Metanephros (tissue), 2 donors: ENCODE measurements around the genes NUDT13 and SEC24C.

GRCh38 chr10:72275161-72275775 lies 1.5 kb downstream of the DDIT4 start:
- RAMPAGE, long total RNA = no peak

DNA sequence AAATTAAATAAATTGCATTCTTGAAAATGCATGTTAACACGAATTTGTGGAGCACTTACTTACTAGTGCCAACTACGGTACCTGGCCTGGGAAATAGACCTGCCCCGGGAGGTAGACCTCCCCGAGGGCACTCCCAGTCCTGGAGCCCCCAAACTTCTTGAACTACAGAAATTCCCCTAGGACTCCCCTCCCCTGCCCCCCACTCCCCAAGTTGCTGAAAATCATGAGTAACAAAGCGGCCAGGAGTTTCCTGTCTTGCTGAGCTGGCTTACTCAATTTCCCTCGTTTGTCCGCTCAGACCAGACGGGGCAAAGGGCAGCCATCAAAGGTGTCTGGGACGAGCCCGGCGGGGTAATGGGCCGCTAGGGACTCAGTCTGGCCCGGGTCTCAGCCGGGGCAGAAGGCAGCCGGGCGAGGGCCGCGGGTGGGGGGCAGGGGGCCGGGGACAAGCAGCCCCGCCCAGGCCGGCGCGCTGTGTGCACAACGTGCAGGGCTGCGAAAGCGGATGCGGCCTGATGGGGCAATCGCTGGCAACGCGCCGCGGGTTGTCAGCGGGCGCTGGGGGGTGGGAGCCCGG lies 35.4 kb downstream of the DNAJB12 start:
- RAMPAGE, long total RNA = no peak

DNA sequence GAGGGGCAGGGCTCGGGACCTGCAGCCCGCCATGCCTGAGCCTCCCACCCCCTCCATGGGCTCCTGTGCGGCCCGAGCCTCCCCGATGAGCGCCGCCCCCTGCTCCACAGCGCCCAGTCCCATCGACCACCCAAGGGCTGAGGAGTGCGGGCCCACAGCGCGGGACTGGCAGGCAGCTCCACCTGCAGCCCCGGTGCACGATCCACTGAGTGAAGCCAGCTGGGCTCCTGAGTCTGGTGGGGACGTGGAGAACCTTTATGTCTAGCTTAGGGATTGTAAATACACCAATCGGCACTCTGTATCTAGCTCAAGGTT lies 28.6 kb downstream of the DNAJB12 start:
- RAMPAGE, long total RNA = no peak

- RAMPAGE, long total RNA = no peak
Measured at GRCh38 chr10:73095265-73095772, 1.3 kb downstream of the P4HA1 start.

DNA sequence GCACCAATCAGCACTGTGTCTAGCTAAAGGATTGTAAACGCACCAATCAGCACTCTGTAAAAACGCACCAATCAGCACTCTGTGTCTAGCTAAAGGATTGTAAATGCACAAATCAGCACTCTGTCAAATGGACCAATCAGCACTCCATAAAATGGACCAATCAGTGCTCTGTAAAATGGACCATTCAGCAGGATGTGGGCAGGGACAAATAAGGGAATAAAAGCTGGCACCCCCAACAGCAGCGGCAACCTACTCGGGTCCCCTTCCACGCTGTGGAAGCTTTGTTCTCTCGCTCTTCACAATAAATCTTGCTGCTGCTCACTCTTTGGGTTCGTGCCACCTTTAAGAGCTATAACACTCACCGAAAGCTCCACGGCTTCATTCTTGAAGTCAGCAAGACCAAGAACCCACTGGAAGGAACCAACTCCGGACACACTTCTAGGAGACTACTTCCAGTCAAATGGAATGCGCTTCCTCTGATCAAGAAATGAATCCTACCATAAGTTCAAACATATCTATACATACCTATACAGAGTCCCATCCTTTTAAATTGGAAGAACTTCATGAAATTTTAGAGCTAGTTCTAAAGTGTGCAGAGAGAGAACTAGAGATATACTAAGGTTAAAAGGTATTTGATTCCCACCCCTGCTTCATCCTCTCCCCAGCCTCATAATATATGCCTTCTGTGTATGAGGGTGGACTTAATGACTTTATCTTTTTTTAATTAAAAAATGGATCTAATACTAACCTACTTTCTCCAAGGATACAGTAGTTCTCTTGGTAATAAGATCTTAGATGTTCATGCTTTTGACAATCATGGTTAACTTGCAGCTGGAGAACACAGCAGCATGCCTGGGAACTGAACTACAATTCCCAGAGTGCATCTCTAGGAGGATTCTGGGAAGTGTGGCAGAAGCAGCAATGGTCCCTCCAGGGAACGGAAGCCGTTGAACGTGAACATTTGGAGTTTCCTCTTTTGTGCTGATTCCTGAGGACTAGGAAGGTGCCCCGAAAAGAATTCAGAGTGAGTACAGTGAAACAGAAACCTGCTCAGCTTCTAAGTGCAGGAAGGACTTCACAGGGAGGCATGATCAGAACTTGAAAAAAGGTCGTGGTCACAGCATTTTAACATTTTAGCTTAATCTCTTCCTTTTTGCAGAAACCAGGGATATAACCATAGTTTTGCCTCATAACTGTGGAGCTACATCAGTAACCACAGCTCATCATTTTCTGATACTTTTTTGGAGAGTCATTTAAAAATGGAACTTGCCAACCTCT lies at the start of gene NUDT13:
Gene NUDT13 (plus strand): TSS at position 912 of the 1,278 bp plus-strand sequence.
- RAMPAGE, long total RNA = no peak

DNA sequence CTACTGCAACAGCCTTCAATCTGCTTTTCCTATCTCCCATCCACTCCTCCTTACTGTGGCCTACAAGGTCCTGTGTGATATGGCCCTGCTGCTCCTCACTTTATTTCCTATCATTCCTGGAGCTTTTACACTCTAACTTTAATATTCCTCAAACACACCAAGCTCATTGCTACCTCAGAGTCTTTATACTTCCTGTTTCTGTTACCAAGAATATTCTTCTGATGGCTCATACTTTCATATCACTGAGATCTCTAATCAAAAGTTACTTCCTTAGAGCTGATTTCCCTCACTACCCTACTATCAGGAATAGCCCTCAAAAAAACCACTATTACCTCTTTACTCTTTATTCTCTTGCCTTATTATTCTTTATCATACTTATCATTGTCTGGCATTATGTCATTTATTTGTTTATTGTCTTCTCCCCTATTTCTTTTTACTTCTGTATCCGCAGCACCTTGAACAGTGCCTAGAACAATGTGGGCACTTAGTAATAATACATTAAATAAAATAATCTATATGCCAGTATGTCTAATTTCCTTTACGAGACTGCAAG lies 5.9 kb upstream of the PPP3CB start:
- RAMPAGE, long total RNA = no peak

DNA sequence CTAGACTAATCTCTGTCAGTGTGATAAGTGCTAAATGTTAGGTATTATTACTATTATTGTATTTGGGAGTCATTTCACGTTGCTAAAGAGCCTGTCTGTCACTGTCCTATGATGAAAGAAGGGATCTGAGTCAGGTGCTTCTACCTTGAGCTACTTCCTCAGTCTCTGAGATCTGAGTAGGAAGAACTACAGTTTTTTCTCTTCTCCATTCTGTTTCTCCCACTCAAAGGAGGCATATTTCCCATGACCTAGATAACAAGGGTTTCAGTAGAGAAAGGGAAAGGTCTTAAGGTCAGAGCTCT lies 38.4 kb downstream of the USP54 start:
- RAMPAGE, long total RNA = no peak

DNA sequence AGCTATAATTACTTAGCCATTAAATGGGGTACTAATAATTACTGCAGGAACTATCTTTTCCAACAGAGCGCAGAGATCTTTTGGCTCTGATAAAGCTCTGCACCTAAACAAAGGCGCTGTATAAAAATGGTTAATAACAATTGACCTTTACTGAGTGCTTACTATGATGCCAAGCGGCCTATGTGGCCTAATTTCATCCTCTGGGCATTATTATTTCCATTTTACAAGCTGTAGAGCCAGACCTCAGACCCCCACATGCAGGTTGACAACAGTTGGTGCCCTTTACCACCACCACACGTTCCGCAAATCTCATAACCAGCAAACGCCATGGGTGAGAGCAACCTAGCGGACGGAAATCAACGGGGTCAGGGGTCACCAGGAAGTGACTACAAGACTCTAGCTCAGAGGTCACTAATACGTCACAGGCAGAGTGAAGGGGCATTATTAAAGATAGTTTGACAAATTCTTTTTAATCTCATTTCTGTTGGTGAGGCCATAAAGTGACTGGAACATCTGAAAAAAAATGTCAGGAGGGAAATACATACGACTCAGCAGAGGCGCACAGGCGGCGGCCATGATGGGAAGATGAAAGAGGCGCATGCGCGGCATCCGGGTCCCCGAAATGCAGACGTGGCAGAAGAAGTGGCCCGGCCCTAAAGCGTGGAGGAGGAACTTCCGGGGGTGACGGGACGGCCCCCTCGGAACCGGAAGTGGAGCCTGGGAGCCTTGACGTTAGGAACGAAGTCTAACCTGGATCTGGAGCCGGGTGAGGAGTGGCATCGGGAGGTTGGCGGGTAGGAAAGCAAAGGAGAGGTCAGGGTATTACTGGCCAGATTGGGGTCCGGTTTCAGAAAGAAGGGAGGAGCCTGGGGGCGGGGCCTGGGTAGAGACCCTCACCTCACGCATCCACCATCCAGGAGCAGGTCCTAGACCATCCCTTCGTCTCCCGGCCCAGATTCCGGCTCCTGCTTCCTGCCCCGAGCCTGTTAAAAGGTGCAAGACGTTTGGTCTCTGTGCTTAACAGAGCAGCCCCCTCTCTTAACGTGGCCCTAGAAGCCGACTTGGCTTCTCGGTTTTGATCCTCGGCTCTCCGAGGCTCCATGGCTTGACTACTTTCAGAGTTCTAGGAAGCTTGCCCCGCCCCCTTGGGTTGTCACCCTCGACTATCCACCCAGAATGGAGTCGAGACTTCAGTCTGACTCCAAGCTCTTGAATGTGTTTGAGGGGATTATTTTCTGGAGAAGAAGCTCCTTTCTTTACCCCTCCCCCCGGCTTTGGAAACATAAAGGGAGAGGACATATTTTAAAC lies at the start of gene SEC24C:
Gene SEC24C (plus strand): TSS at position 701 of the 1,308 bp plus-strand sequence.
- RAMPAGE, long total RNA = start-site peak on the minus strand centred at position 863 of the sequence, 562 bp wide, 225 and 49 reads in 2 replicates; start-site peak on the plus strand centred at position 712 of the sequence, 65 bp wide, 569 and 71 reads in 2 replicates

GRCh38 chr10:73769534-73769866 lies 2.6 kb upstream of the FUT11 start:
- RAMPAGE, long total RNA = no peak

DNA sequence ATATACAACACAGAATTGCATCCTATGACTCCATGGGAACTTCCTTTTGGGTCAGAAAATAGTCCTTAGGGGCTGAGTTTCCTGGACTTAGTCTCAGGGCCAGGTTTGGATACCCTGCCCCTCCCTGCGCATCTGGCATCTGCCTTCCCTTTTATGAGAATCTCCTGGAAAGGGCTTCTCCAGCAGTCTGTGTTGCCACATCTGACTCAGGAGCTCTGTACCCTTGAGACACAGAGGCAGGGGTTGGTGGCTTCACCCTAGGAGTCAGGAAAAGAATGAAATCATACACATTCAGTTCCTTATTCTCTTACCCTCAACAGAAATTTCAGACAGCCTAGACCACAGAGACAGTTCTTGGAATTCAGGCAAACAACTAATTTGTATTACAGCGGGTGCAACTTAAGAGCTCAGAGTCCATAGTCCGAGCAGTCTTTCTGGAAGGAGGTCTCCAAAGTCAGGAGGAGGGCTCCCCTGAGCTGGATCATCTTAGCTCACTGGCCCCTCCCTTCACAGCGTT lies 3.1 kb upstream of the PLAU start:
- RAMPAGE, long total RNA = no peak

DNA sequence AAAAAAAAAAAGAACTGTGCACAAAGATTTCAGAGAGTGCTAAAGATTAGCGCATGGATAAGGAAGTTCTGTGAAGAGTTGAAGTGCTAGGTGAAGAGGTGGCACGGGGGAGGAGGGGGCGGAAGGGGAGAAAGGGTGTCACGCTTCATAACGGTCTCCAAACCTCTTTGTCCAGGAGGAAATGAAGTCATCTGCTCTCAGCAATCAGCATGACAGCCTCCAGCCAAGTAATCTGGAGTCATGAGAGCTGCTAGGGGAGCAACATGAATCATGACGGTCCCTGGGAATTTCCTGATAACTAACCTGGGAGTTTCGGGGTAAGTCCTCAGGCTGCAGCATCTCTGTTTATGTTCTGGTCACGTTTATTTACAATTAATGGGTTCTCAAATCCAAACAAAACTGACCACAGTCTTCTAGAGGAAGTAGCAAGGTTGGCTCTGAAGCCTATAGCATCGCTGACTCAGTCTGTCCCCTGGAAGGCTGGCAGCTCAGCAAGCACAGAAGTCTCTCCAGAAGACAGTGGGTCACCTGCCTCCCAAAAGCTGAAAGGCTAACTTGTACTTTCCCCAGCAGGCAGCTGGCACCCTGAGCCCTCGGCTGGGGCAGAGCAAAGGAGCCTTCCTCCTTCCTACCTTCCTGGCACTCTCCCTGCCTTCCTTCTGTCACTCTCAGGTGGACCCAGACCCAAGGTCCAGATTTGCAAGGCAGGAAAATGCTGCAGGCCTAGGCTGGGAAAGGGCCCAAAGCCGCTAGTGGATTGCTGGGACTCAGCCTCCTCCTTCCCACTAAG lies 1.8 kb upstream of the PLAU start:
- RAMPAGE, long total RNA = no peak

GRCh38 chr10:73968136-73968685 lies 29.7 kb upstream of the VCL start:
- RAMPAGE, long total RNA = no peak

DNA sequence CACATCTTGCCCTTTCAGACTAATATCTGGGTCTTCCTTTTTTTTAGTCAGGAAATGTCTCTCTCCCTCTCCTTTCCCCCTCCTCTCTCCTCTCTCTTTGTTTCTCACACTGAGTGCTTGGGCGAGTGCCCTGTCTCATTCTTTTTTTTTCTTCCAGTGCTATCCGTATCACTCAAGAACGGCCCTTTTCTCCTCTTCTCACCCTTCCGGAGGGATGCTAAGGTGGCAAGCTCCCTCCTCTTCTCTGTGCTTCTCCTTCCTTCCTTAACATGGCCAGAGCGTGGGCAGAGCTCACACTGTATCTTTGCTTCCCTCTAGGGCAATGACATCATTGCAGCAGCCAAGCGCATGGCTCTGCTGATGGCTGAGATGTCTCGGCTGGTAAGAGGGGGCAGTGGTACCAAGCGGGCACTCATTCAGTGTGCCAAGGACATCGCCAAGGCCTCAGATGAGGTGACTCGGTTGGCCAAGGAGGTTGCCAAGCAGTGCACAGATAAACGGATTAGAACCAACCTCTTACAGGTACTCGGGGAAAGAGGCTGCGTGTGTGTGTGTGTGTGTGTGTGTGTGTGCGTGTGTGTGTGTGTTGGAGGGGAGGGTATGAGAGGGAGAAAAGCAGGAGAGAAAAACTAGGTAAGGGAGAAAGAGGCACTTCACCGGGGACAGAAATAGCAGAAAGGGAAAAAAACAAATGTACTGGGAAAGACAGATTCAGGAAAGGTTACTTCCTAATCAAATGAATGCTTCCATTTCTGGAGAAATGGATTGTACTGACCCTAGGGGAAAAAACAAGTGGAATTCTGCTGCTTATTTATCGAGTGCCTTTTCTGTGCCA lies 36.5 kb downstream of the AP3M1 start:
- RAMPAGE, long total RNA = no peak

- RAMPAGE, long total RNA = no peak
Measured at GRCh38 chr10:74122893-74123764, 27.5 kb downstream of the AP3M1 start.

DNA sequence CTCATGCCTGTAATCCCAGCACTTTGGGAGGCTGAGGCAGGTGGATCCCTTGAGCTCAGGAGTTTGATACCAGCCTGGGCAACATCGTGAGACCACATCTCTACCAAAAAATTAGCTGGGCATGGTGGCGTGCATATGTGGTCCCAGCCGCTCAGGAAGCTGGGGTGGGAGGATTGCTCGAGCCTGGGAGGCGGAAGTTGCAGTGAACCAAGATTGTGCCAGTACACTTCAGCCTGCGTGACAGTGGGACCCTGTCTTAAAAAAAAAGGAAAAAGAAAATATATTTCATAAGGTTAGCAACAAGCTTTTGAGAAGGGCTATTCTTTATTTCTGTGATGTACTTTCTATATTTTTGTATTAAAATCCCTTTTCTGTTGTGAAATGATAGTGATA lies 17.9 kb downstream of the ADK start:
- RAMPAGE, long total RNA = no peak

GRCh38 chr10:74175558-74176095 lies 24.6 kb downstream of the ADK start:
- RAMPAGE, long total RNA = no peak

DNA sequence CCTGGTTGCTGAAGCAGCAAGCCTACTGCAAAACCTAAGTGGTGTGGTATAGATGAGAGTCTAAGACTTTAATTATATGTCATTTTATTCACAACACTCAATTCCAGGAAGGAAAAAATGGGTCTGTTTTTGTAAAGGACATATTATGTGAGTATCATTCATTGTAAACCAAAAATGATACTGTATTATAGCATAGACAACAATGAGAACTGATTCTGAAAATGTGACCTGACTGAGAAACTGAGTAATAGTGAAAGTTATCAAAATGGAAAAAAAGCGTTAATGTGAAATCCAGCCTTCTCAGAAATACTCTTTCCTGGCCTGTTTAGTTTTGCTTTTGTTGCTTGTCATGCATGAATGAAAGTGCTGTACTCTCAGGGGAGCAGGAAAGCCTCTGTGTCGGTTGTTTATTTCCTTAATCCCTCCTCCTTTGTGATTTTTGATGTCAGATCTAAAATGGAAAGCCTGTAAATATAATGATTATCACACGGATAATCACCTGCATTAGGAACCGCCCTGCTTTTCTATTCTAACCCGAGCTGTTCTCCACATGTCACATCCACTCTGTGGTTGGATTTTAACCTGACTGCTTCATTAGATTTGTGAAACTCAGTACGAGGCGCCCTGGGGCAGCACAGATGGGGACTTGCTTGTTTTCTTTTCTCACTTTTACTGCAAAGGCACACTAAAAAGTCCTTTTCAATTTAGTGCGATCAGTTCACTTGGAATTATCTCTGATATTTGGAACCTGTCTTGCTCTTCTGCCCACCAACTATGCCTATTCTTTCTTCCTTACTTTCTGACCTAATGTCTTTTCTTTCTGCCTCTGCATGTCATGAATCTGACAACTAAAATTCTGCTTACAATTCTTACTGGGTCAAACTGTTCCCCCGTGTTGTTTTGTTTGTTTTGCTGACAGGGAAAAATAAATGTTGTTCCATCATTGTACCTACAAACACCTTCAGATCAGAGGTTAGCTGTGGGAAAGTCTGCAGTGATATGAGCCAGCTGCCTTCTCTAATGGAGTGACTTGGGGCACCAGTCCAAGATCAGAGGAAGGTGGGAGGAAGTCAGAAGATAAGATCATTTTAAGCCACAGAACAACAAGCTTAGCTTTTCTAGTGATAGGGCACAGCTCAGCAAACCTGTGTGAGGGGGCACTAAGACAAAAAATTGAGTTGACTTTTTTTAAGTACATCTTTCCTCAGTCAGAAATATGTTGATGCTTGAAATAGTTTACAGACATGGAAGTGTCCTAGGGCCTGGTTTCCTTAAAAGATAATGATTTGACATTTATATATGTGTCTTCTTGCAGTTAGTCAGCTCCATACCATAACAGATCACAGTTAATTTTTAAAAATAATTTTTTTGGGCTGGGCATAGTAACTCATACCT lies 240.7 kb upstream of the KAT6B start:
- RAMPAGE, long total RNA = no peak

GRCh38 chr10:74587465-74587792 lies 239.0 kb upstream of the KAT6B start:
- RAMPAGE, long total RNA = no peak

GRCh38 chr10:74825772-74826128 lies 650 bp upstream of the KAT6B start:
- RAMPAGE, long total RNA = no peak

DNA sequence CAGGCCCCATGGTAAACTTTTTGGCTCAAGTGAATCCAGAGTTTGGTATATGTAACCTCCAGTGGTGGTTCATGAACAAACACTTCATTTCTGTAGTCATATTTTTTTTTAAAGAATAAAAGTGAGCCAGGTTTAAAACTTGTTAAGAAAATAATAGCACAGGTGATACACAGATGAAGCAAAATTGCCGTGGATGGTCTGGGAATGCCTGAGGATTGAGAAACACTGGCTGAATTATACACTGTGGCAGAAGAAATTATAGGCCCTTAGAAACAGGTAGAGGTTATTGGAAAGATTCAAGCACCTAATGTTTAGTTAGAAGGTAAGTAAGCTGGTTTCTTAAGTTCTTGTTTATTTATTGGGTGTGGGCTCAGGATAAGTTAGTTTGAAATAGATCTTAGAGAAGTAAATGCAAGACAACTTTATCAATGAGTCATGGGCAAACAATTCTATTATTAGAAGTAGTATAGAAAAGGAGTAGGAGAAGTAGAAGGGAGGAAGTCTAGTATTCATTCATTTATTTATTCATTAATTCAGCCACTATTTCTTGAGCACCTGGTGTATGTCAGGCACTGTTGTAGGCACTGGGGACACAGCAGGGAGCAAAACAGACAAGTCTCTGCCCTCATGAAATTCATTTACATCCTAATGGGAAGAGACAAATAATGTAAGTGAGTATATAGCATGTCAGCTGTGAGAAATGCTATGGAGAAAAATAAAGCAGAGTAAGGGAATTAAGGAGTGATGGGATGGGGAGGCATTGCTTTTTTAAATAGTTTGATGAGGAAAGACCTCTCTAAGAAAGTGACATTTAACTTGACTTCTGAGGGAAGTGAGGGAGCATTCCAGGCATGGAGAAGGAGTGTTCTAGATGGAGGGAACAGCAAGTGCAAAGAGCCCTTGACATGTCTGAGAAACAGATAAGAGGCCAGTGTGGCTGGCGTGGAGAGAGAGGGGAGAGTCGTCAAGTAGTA lies 96.6 kb downstream of the KAT6B start:
- RAMPAGE, long total RNA = no peak